Lower leg skin (tissue), 2 donors: ENCODE results near the gene TBXT.

- PRO-cap: no peak
- RAMPAGE, long total RNA, 2 experiments: no peak in any of the 2 experiments
Observed at GRCh38 chr6:163464617-163465655, 50.4 kb downstream of the QKI start.

DNA sequence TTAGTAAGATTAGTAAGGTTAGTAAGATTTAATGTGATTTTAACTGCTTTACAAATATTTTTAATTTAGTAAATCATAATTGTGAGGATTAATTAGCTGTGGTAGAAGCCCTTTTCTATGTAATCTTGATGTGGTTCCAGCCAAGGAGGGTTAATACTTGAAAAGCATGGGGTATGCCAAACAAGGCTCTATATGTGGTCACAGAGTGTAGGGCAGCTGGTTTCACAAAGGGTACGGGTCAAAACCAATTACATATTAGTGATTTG is 54.5 kb downstream of the QKI start:
- PRO-cap: no peak
- RAMPAGE, long total RNA, 2 experiments: no peak in any of the 2 experiments

- PRO-cap: no peak
- RAMPAGE, long total RNA, 2 experiments: no peak in any of the 2 experiments
Observed at GRCh38 chr6:163473037-163473658, 58.6 kb downstream of the QKI start.

GRCh38 chr6:163514332-163515090 is 100.0 kb downstream of the QKI start:
- PRO-cap: no peak
- RAMPAGE, long total RNA, 2 experiments: no peak in any of the 2 experiments

GRCh38 chr6:163518760-163519493 is 104.4 kb downstream of the QKI start:
- PRO-cap: no peak
- RAMPAGE, long total RNA, 2 experiments: no peak in any of the 2 experiments

DNA sequence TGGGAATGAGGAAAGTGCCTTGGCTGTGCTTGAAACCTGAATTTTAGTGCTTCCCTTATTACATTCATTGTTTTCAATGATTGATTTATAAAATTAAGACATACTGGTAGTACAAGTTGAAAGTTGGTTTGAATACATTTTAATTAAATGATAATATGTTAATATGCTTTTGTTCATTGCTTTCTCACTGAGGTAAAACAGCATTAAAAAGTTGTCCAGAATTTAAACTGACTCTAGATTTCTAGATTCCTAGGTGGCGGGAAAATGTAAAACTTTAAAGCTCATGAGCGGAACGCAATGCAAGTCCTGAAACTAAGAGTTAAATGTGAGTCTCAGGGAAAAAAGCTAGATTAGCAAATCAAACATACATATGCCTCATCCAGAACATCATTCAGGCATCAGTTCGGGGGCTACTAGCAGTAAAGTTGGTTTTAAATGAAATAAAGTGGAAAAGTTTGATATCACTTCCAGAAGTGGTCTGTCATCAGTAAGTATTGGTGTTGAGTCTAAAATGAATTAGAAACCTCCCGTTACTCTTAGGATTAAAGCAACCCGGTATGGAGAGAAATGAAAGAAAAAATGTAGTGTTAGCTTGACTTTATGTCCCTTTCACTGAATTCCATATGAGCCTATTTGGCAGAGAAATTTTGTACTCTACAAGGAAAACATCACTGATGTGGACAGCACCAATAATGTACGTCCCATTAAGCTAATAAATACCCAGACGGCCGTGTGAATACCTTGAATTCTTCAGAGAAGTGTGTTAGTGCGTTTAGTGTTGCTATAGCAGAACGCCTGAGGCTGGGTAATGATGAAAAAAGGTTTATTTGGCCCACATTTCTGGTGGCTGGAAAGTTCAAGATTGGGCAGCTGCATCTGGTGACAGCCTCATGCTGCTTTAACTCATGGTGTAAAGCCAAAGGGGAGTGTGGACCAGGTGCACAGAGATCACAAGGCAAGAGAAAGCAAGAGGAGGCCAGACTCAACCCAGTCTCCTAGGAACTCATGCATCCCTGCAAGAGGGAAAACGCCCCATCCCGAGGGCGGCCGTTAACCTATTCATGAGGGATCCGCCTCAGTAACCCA is 164.2 kb downstream of the QKI start:
- PRO-cap: no peak
- RAMPAGE, long total RNA, 2 experiments: no peak in any of the 2 experiments

DNA sequence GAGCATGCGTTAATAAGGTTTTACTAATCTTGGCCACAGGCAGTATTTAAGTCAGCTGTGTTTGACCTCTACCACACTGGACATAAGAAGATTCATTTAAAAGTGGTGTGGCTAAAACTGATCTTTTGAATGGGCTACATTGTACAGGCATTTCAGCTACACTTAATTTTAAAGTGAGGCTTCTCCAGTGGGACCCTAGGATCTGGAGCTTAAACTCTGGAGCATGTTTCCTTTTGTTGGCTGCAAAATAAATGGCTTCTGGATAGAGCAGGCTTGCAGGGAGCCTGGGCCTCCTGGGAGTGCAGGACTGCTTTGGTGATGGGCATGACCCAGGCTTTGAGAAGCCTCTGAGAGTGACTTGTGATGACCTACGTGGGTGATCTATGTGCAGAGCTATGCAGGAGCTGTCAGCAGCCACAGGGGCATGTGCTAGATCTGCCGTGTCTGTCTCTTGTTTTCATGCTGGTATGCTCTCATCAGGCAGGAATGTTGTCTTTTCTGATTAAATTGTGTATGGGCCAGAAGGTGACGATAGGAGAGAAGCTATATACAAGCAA is 331.2 kb downstream of the QKI start:
- PRO-cap: no peak
- RAMPAGE, long total RNA, 2 experiments: no peak in any of the 2 experiments

DNA sequence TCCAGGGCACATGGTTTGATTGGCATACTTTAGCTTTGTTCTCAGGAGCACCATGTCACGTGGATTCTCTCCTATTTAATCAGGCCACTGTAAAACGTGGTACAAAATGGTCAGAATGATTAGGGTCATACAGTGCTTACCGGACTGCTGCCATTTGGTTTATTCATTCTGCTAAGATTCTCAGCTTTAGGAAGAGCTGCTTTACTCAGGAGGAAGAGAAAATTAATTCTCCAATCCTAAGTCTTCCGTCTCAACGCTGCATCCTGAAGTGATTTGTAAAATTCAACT is 543.6 kb downstream of the QKI start:
- PRO-cap: no peak
- RAMPAGE, long total RNA, 2 experiments: no peak in any of the 2 experiments

GRCh38 chr6:163964742-163965242 is 550.3 kb downstream of the QKI start:
- PRO-cap: no peak
- RAMPAGE, long total RNA, 2 experiments: no peak in any of the 2 experiments

DNA sequence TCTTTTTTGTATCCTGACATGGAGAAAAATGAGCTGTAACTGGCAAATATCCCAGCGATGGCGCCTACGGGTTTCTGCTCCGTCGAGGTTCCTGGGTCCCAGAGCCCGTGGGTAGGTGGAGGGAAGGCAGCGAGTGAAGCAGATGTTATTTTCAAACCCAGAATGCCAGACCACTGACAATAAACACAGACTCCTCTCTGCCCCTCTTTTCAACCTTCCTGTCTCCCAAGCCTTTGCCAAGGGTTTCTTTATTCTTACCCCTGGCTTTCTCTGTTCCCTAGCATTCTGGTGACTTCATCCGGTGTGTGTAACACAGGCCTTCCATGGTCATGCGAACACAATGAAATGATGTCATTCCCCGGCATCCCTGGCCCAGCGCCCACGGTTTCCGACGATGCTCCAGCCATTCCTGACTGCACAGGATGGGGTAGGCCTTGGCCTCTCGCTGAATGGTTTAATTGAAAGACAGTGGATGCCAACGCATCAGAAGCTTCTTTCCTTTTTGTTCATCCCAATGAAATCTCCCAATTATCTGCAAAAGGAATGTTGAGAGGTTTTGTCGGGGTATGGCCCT is 654.7 kb downstream of the QKI start:
- PRO-cap: no peak
- RAMPAGE, long total RNA, 2 experiments: no peak in any of the 2 experiments

DNA sequence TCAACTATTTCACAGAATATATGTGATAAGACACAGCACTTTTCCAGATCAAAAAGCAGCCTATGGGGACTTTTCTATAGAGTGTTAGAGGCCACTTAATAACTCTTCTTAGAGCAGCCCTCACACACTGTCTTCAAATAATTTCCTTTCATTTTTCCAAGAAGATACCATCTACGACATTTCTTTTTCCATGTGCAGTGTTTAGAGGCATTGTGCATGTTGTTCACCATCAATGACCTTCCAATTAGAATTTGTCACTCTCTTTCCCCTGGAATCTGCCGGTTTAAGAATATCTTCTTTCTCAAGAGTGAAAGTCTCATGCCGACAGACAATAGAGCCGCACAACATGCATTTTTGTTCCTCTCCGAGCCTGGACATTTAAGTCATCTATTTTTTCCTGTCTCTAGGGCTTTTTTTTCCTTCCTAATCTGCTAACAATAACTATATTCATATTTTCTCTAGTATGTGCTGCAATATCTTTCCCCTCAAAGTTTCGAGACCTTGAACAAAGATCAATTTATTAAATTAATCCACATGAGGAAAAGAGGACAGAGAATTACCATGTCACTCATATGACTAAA is 893.6 kb downstream of the C6orf118 start:
- PRO-cap: no peak
- RAMPAGE, long total RNA, 2 experiments: no peak in any of the 2 experiments

DNA sequence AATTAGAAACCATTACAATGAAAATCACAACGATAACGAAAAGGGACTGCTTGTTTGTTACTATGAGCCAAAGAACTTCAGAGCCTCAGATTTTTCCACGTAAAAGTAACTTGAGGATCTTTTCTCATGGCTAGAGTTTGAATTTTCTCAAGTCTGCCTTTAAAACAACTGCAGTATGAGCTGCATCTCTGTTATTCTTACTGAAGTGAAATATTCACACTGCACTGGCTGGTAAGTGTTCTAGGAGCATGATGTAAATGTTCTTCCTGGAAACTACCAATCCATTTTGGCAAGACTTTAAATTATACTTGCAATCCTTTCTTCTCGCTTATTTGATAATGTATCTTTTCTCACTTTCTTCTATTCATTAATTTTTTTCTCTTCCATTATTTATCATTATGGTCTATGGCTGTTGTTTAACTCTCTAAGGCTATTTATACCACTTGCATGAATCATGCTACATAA is 801.4 kb downstream of the C6orf118 start:
- PRO-cap: no peak
- RAMPAGE, long total RNA, 2 experiments: no peak in any of the 2 experiments

DNA sequence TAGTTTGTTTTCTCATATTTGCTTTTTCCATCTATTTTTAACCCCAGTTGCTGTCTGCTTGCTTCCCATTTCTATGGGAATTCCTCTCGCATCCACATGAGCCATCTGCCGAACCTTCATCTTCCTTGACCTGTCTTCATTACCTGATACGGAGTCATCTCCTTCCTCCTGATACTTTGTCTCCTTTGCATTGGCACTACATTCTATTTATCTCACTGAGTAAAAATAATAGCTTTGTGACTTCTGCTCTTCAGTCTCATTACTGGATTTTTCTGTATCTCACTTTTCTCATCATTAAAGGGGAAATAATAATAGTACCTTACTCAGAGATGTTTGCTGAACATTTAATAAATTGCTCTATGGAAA is 299.3 kb downstream of the C6orf118 start:
- PRO-cap: no peak
- RAMPAGE, long total RNA, 2 experiments: no peak in any of the 2 experiments

DNA sequence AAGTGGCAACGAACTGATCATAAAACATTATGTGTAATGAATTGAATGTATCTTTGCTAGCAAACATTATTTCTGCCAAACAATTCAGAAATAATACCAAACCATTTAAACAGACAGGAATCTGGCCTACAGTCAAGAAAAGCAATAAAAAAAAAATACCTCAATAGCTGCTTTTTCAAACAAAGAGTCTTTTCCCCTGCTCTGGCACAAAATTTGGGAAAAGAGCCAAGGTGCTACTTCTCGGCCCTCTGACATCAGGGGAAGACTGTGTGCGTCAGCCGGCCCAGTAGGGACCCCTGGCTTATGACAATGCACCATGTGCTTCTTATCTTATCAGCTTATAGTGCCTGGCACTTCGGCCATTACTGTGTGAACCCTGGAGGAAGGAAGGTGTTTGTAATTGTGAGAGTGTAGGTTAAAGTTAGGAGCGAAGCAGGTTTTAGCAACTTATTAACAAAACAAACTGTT is 89.4 kb downstream of the PDE10A start:
- PRO-cap: no peak
- RAMPAGE, long total RNA, 2 experiments: no peak in any of the 2 experiments

GRCh38 chr6:165641635-165642257 is 21.3 kb downstream of the PDE10A start:
- PRO-cap: no peak
- RAMPAGE, long total RNA, 2 experiments: no peak in any of the 2 experiments

- PRO-cap: no peak
- RAMPAGE, long total RNA, 2 experiments: no peak in any of the 2 experiments
Observed at GRCh38 chr6:165663735-165664276, 765 bp upstream of the PDE10A start.

GRCh38 chr6:166167632-166168950 is at the start of gene TBXT:
TSS of gene TBXT (minus strand) at chr6:166167851.
- PRO-cap: no peak
- RAMPAGE, long total RNA, 2 experiments: no peak in any of the 2 experiments

- PRO-cap: no peak
- RAMPAGE, long total RNA, 2 experiments: no peak in any of the 2 experiments
Observed at GRCh38 chr6:166173264-166173595, 5.6 kb upstream of the TBXT start.

- PRO-cap: no peak
- RAMPAGE, long total RNA, 2 experiments: no peak in any of the 2 experiments
Observed at GRCh38 chr6:166235400-166235730, 67.7 kb upstream of the TBXT start.

GRCh38 chr6:166319206-166319852 is 11.1 kb upstream of the PRR18 start:
- PRO-cap: no peak
- RAMPAGE, long total RNA, 2 experiments: no peak in any of the 2 experiments